ENCODE data around the genes HSD17B8 and SYNGAP1.

GRCh38 chr6:33113861-33114142 lies 38.0 kb downstream of the HLA-DPB1 start:
- PRO-cap = no peak
- RAMPAGE, long total RNA, 4 experiments = no peak in any of the 4 experiments

DNA sequence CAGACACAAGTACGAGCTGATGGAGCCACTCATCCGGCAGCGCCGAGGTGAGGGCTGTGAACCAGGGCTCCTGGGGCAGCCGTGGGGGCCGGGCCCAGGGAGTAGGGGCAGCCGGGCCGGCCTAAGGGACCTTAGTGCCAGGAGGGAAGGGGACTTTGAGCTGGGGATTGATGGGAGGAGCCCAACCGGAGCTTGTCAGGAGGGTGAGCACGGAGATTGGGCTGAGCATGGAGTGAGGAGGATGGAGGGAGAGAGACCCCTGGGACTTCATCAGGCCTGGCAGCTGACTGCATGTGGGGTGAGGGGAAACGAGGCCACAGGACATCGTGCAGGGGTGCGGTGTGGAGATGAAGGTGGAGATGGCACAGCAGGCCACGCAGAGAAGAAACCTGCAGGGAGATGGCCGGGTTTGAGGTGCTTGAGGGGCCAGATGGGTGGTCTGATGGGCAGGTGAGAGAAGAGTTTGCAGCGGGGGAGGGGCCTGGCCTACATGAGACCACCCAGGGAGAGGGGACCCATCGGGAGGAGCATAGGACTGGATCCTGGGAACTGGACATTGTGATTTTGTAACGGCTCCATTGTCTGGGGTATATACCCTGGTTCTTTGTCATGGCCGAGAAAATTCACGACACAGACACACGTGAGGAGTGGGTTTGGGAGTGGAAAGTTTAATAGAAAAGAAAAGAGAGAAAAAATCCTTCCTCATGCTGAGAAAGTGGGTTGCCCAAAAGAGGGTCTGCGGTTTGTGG lies 41.6 kb downstream of the HLA-DPB1 start:
- PRO-cap = no peak
- RAMPAGE, long total RNA, 4 experiments = no peak in any of the 4 experiments

DNA sequence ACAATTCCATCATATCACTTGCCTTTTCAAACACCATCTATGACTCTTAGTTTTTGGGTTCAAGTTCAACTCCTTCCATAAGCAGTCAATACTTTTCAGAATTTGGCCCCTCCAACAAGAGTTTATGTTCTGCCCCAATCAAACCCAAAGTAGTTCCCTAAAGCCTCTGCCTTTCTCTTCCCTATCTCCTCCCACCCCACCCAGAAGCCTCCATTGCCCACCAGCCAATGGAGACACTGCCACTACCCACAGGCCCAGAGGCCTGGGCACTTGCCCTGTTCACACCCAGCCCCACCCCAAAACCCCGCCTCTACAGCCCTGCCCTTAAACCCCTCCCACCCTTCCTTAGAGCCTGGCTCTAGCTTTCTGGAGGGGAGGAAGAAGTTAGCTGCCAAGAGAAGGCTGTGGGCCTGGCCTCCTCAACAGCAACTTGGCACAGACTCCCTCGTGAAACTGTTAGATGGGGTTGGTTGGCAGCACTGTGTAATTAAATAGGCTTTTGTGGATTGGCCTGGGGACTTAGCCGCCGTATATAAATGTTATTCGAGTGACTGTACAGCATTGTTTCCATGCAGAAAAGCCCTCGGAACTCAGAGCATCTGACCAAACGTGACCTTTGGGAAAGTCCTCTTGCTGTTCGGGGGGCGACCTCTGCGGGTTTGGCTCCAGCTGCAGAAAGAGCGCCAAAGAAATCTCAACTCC lies 31.5 kb downstream of the COL11A2 start:
- PRO-cap = no peak
- RAMPAGE, long total RNA, 4 experiments = no peak in any of the 4 experiments

DNA sequence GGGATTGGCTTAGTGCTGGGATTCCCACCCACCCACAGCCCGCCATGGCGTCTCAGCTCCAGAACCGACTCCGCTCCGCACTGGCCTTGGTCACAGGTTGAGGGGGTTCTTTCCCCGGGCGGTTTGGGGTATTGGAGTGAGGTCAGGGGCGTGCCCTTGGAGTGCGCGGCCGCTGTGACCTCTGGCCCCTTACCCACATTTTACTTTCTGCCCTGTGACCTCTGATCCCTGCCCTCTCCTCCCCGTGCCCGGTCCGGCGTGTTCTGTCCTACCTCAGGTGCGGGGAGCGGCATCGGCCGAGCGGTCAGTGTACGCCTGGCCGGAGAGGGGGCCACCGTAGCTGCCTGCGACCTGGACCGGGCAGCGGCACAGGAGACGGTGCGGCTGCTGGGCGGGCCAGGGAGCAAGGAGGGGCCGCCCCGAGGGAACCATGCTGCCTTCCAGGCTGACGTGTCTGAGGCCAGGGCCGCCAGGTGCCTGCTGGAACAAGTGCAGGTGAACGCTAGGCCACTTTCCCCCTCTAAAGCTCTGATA lies at the start of gene HSD17B8:
HSD17B8 (plus strand) TSS at position 31 of the 534 bp plus-strand sequence.
- PRO-cap = unidirectional peak, plus-strand start at position 37 of the sequence
- RAMPAGE, long total RNA, 4 experiments = start-site peak on the plus strand in 3 of 4 experiments, centred at positions 24 to 29 of the sequence, 32 to 87 reads per replicate

GRCh38 chr6:33248864-33249683 lies 22.6 kb downstream of the VPS52 start:
- PRO-cap = bidirectional peak, plus-strand start at chr6:33249568, minus-strand start at chr6:33249240
- RAMPAGE, long total RNA, 4 experiments = start-site peak on the plus strand in 1 of 4 experiments, at chr6:33249562-33249585 at its widest, 8 reads per replicate

GRCh38 chr6:33306228-33306709 lies 7.5 kb upstream of the RGL2 start:
- PRO-cap = no peak
- RAMPAGE, long total RNA, 4 experiments = no peak in any of the 4 experiments

DNA sequence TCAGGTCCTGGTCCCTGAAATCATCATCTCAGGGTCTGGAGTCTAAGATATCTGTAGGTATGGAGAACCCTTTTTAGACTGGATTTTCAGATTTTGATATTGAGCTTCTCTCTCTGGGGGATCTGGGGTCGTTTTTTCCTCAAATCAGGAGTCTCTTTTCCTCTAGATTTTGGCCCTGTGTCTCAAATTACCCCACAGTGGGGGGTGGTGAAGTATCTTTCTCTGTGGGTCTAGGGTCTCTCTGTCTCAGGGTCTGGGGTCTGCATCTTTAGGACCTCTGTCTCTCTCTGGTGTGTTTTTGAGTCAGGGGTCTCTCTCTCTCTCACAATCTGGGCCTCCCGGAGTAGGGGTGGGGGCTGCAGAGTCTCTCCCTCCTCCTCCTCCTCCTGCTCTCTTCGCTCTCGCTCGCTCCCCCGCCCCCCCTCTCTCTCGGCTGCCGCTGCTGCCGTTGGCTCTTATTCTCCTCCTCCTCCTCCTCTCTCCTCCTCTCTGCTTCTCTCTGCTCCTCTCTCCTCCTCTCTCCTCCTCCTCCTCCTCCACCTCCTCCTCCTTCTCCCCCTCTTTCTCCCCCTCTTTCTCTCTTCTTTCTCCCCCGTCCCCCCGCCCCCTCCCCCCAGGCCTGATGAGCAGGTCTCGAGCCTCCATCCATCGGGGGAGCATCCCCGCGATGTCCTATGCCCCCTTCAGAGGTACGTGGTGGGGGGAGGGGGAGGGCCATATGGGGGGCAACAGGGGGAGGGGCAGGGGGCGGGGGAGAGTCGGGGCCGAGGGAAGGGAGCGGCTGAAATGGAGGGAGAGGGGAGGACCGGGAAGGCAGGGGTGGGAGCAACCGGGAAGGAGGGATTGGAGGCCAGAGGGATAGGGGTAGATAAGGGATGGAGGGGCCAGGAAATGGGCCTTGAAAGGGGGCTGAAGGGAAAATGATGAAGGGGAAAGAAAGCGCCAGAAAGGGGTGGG lies at the start of gene SYNGAP1:
SYNGAP1 (plus strand) TSS at position 423 of the 957 bp plus-strand sequence.
- PRO-cap = bidirectional peak, plus-strand start at position 458 of the sequence, minus-strand start at position 431 of the sequence
- RAMPAGE, long total RNA, 4 experiments = start-site peak on the plus strand in 3 of 4 experiments, centred at positions 630 to 635 of the sequence, 16 to 45 reads per replicate

DNA sequence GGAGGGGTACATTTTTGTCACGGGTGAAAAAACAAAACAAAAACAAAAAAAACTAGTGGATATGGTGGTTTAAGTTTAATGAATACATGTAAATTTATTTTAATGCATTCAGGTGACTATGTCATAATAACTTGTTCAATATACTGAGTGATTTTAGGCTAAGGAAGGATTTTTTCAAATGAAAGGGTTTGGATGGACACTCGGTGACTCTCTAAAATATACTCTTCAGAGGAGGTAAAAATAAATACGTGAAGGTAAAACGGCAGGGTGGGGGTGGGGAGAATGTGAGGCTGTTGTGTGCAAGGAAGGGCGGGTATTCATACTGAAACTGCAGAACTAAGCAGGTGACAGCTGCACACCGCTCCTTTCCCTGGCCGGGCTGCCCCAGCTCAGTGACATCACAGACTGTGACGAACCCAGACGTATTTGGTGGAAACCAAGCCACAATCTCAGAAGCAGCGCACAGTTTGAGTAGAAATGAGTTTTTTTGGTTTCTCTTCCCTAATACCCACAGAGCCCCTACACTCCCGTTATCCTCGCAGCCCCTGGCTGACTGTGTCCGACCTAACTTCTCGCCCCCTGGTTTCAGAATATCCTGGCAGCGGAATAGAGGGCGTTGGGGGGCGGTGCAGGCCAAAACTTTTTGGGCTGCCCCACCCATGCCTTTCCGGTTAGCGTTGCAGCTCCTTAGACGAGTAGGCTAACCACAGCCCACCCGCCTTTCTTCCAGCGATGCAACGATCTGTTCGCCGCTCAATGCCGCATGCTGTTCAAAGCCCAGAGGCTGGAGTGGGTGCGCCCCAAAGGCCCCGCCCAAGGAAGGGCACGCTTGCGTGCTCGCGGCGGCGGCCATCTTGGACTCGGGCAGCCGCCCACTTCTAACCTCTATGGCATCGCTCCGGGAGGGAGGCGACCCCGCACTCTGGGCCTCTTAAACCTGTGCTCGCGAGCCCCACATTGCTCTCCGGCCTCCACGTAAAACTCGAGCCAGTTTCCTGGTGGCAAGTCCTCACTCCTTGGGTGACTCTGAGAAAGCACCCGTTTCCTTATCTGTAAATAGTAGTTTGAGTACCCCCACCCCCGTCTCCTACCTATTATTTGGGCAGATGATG lies 9.1 kb downstream of the BAK1 start:
- PRO-cap = bidirectional peak, plus-strand start at position 423 of the sequence, minus-strand start at position 203 of the sequence; bidirectional peak, plus-strand start at position 858 of the sequence, minus-strand start at position 744 of the sequence
- RAMPAGE, long total RNA, 4 experiments = no peak in any of the 4 experiments

- PRO-cap = unidirectional peak, minus-strand start at chr6:33613957
- RAMPAGE, long total RNA, 4 experiments = no peak in any of the 4 experiments
Measured at GRCh38 chr6:33613551-33614304, 7.4 kb upstream of the ITPR3 start.

DNA sequence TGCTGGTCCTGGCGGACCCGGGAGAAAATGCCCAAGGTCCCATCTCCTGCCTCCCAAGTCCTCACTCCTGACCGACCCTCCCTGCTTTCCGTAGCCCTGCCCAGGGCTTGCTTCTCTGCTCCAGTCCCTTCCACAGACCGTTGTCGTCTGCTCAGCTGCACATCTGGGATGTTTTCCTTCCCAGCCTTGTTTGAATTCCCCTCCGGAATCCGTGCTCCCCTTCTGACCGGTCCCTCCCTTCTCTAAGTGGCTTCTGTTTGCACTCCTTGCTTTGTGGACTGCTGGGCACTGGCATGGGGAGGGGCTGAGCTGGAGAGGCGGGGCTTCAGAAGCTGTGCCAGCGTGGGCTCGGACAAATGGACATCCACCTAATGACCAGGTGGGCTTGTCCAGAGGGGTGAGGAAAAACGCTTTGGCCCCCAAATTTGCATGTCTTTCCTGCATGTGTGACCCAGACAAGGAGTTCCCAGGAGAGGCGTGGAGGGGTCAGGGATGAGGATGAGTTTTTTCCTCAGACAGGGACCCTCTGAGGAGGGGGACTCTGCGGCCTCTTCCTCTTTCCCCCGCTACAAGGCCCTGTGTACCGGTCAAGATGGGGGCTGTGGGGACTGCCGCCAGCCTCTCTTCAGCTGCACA lies 13.4 kb downstream of the ITPR3 start:
- PRO-cap = unidirectional peak, minus-strand start at position 244 of the sequence
- RAMPAGE, long total RNA, 4 experiments = no peak in any of the 4 experiments

- PRO-cap = no peak
- RAMPAGE, long total RNA, 4 experiments = start-site peak on the plus strand in 1 of 4 experiments, at chr6:33655559-33655861 at its widest, 9 reads per replicate
Measured at GRCh38 chr6:33655558-33656015, 34.5 kb downstream of the ITPR3 start.

- PRO-cap = no peak
- RAMPAGE, long total RNA, 4 experiments = no peak in any of the 4 experiments
Measured at GRCh38 chr6:33684561-33685103, 26.9 kb downstream of the UQCC2 start.

DNA sequence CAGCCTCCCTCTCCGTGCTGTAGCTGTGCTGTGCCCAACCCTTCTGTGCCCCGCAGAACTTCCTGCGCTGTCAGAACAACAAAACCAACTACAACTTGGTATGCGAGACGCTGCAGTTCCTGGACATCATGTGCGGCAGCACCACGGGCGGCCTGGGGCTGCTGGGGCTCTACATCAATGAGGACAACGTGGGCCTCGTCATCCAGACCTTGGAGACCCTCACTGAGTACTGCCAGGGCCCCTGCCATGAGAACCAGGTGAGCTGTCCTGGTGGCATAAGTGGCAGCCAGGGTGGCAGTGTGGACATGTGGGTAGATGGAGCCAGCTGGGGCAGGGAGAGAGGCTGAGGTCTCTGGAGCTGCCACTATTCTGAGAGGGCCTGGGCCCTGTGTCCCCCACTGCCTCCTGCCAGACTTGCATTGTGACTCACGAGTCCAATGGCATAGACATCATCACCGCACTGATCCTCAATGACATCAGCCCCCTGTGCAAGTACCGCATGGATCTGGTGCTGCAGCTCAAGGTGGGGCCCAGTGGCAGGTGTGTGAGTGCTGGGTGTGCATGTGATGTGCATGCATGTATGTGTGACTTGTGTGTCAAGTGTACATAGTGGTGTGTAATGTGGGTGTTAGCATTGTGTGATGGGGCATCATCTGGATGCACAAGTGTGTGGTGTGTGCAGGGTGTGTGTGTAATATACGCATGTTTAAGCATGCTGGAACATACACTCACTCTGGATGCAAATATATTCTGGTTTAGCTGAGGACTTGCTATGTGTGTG lies 25.3 kb downstream of the UQCC2 start:
- PRO-cap = no peak
- RAMPAGE, long total RNA, 4 experiments = start-site peak on the plus strand in 2 of 4 experiments, centred at positions 167 to 489 of the sequence, 20 to 23 reads per replicate

DNA sequence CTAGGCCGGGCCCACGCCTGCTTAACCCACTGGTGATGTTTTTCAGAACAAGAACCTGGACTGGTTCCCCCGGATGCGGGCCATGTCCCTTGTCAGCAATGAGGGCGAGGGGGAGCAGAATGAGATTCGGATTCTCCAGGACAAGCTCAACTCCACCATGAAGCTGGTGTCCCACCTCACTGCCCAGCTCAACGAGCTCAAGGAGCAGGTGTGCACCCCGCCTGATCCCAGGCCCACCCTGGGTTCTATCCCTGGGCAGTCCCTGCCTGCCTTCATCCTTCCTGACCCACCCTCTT lies 16.7 kb downstream of the UQCC2 start:
- PRO-cap = no peak
- RAMPAGE, long total RNA, 4 experiments = start-site peak on the plus strand in 1 of 4 experiments, centred at position 222 of the sequence, 13 reads per replicate

- PRO-cap = no peak
- RAMPAGE, long total RNA, 4 experiments = no peak in any of the 4 experiments
Measured at GRCh38 chr6:33716830-33717800, 5.6 kb upstream of the UQCC2 start.

- PRO-cap = no peak
- RAMPAGE, long total RNA, 4 experiments = no peak in any of the 4 experiments
Measured at GRCh38 chr6:33720816-33721504, 9.5 kb upstream of the UQCC2 start.

- PRO-cap = no peak
- RAMPAGE, long total RNA, 4 experiments = no peak in any of the 4 experiments
Measured at GRCh38 chr6:33727713-33729180, 16.7 kb upstream of the UQCC2 start.

DNA sequence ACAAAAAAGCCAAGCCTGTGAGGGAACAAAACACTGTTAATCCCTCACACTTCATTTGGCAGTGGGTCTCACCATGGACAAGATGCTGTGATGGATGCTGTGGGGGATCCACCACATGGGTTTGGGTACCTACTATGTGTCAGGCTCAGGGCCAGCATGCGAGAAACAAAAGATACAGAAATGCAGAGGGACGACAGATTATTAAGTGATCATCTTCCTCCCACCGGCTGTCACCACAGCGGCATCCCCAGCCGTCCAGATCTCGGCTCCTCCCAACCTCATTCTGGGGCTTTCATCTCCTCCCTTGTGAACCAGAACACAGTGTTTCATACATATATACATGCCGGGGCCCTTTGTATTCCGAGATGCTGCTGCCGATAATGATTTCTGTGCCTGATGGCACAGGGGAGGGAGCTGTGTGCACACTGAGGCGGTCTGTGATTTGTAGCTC lies 11.7 kb downstream of the LEMD2 start:
- PRO-cap = no peak
- RAMPAGE, long total RNA, 4 experiments = no peak in any of the 4 experiments

DNA sequence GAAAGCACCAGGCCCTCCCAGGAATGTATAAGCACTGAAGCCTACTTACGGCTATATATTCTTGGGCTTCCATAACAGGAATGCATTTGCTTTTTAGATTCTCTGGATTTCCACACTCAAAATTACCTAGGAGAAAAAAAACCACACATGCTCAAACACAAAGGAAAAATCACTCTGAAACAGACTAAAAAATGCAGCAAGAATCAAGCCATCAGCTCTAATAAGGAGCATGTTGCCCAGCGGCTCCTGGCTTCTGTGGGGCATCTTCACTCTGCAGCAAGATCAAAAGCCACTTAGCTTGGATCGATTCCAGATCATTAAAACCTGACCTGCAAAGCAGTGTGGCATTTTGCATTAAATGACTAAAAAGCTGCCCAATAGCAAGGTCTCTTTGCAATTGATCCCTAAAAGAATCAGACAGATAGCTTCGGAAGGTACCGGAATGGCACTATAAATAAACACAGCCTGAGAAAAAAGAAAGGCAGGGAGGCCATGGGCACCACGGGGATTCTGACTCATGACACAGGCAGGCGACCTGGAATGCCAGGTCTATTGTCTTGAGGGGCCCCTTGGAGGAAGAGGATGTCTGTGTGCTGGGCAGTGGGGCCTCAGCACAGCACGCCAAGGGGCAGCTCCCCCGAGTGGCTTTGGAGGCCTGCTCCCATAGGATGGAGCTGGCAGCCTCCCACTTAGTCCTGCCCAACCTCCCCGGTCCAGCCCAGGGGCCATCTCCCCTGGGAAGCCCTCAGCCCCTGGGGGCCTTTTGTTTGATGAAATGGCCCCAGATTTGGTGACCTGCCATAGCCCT lies 7.7 kb downstream of the LEMD2 start:
- PRO-cap = no peak
- RAMPAGE, long total RNA, 4 experiments = no peak in any of the 4 experiments

- PRO-cap = no peak
- RAMPAGE, long total RNA, 4 experiments = no peak in any of the 4 experiments
Measured at GRCh38 chr6:34226879-34227725, 9.6 kb upstream of the HMGA1 start.